SK-N-DZ (cell line): ENCODE data around the genes CAVIN1 and ATP6V0A1.

DNA sequence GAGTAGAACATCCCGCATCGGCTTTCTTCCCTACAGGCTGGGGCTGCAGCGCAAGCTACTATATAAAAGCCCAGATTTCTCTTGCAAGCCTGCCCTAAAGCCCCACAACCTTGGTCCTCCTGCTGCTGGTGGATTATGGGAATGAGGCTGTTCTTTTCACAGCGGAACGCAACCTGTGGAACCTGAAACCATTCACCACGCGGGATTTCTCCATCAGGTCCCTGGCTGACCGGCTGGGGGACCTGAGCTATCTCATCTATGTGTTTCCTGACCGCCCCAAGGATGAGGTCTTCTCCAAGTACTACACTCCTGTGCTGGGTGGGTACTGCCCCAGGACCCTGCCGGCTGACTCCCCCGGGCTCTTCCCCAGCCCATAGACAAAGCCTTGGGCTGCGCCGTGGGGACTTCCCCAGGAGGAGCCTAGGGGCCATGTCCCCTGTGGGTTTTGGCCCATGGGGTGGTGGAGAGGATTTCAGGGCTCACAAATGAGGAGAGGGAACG lies 19.8 kb downstream of the STAT5A start:
RAMPAGE:
- cytosol, long total RNA = no peak
- nucleus, long total RNA = no peak

GRCh38 chr17:42324881-42325572 lies 36.7 kb downstream of the STAT5A start:
RAMPAGE:
- cytosol, long total RNA = no peak
- nucleus, long total RNA = no peak

DNA sequence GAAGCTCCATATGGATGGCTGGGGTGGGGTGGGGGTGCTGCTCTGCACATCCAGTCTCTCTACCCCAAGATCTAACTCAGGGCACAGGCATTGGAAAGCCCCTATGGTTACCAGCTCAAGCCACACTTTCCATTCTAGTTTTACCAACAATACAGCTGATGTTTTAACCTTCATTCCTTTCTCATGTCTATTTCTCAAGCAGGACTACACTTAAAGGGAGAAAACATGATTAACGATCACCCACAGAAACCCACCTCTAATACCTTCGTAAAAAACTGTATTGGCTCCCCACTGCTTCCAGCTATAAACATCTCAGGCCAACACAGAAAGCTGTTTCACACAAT lies 47.3 kb downstream of the STAT3 start:
RAMPAGE:
- cytosol, long total RNA = no peak
- nucleus, long total RNA = no peak

DNA sequence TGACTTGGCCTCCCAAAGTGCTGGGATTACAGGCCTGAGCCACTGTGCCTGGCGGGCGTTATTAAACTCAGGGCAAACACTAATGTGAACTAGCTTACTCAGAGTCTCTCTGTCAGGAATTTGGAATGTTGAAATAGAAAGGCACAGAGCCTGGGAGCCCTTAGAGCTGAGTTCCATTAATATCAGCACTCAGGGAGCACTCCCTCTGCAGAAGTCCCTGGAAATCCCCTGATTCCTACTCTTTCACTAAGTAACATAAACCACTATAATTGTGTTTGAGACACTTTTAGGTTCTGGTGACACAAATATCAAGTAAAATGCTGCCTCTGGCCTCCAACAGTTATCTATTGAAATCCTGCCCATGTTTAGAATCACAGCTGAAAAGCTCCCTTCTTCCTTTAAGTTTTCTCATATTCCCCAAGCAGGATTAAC lies 10.2 kb upstream of the STAT3 start:
RAMPAGE:
- cytosol, long total RNA = no peak
- nucleus, long total RNA = no peak

DNA sequence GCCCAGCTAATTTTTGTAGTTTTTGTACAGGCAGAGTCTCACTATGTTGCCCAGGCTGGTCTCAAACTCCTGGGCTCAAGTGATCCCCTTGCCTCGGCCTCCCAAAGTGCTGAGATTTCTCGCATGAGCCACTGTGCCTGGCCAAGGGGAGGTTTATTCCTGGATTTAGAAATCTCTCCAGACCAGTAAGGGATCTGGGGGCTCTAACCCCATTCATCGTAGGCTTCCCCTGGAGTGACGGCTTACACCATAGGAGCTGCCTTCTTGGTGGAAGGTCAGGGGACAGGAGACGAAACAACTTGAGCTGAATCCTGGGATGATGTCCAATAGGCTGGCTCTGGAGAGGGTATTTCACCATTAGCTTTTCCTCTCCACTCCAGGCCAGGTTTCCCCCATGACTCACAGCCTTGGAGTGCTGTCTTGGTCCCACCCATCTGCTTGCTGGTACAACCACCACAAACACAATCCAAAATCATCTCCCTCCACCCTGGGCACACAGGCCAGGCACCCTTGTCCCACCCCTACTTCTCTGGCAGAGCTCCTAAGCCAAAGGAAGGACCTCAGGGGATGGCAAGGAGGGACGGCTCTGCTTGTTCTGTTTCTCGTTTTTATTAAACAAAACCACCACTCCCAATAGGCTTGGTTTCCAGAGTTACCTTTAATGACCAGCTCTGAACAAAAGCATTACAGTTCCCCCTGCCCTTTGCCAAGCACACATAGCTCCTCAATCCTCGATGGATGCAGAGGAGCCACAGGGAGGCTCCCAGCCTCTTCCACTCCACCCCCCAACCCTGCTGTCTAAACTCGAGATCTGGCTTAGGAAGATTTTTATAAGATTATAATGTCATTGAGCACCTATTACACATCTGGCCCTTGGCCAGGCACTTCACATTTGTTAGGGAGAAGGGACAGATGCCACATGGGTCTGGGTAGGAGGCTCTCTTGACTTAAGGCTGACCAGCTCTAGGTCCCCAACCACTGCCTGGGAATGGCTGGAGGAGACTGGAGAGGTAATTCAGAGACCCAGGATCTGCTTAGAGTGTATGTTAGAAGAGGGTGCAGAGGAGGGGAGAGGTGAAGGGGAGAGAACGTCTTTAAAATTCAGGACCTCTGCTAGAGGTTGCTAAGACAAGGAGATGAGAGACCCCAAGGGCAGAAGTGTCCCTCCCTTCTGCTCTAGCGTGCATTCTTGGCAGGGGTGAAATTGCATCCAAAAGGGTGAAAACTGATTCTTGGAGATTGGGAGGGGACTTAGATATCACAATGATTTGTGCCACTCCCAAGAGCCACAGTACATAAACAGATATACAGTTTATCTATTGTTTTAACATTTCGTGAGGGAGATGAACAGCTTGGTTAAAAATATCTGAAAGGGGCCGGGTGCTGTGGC lies 13.3 kb downstream of the CAVIN1 start:
RAMPAGE:
- cytosol, long total RNA = no peak
- nucleus, long total RNA = no peak

DNA sequence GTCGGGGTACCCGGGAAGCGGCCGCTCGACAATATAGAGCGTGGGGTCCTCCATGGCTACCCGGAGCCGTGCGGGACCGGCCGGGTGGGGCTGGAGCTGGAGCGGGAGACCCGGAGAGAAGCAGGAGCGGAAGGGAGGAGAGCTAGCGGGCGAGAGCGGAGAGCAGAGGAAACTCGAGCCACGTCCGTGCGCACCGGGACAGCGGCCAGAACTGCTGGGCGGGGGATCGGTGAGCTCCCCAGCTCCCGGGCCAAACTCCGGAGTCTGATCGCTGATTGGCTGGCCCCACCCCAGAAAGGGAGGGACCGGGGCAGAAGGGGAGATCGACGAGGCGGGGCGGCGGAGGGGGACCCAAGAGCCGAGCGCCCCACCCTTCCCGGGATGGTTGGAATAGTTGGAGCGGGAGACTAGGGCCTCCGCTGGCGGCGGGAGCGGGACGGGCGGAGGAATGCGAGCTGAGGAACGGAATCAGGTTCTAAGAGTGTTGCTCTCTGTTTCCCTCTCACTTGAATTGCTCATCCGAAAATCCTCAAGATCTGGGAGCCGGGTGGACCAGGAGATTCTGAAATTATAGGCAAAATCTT lies at the start of gene CAVIN1:
Gene CAVIN1 (minus strand): TSS at position 213 of the 584 bp plus-strand sequence.
RAMPAGE:
- cytosol, long total RNA = no peak
- nucleus, long total RNA = no peak

RAMPAGE:
- cytosol, long total RNA = start-site peak on the plus strand at chr17:42458868-42458941, 748 and 126 reads in 2 replicates
- nucleus, long total RNA = no peak
These were observed at the start of gene ATP6V0A1 for GRCh38 chr17:42458524-42459064. Gene ATP6V0A1 (plus strand): TSS chr17:42458878.

DNA sequence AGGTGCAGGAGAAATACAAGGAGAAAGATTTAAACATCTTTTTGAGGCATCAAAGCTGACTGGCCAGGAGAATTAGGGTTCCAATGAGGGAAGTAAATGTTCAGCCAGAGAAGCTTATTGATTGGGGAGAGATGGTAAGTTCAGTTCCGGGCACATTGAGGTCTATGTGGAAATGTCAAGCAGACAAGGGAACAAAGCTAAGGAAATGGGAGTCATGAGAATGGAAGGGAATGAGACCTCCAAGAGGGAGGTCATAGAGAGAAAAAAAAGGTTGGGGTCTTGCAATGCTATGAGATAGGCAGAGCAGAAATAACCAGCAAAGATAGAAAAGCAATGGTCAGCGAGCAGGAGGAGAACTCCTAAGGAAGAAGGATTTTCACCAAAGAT lies 30.9 kb downstream of the ATP6V0A1 start:
RAMPAGE:
- cytosol, long total RNA = no peak
- nucleus, long total RNA = no peak

DNA sequence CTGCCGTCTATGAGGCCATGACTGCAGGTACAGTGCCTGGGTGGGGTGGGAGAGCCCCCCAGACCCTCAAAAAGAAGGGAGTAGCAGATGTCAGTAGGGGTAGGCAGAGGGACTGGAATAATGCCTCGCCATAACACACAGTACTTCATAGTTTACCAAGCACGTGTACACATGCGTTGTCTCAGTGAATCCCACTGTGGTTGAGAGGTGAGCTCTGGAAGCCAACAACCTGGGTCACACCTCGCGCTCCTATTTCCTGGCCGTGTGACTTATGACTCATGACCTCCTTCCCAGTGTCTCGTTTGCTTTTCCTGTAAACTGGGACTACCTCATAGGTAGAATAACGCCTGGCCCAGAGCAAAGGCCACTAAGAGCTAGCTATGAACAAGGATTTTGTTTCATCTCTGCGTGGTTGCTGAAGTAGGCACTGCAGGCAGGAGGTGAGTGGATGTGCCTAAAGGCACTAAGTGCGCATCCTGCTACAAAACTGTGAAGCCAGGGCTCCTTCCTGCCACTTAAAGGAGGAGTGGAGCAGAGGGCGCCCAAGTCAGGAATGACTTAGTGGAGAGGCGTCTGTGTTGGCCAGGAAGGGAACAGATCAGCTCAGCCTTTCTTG lies 5.2 kb downstream of the NAGLU start:
RAMPAGE:
- cytosol, long total RNA = no peak
- nucleus, long total RNA = no peak

DNA sequence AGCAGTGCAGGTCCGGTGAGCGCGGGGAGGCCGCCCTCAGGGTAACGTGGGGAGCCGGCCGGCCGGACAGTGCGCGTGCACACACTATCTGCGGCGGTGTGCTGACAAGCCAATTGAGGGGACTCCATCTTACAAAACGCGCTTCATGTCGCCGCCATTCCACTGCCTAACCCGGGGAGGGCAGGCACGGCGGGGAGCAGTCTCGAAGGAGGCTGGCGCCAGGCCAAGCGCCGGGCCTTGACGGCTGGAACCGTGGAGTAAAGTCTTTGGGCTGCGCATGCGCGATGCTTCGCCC lies 235 bp upstream of the MLX start:
RAMPAGE:
- cytosol, long total RNA = no peak
- nucleus, long total RNA = no peak

RAMPAGE:
- cytosol, long total RNA = no peak
- nucleus, long total RNA = no peak
These were observed 2.4 kb downstream of the MLX start for GRCh38 chr17:42569307-42569773.

GRCh38 chr17:42653311-42654252 lies 5.5 kb upstream of the TUBG2 start:
RAMPAGE:
- cytosol, long total RNA = no peak
- nucleus, long total RNA = no peak

RAMPAGE:
- cytosol, long total RNA = no peak
- nucleus, long total RNA = no peak
These were observed 6.8 kb downstream of the PLEKHH3 start for GRCh38 chr17:42669798-42670534.

DNA sequence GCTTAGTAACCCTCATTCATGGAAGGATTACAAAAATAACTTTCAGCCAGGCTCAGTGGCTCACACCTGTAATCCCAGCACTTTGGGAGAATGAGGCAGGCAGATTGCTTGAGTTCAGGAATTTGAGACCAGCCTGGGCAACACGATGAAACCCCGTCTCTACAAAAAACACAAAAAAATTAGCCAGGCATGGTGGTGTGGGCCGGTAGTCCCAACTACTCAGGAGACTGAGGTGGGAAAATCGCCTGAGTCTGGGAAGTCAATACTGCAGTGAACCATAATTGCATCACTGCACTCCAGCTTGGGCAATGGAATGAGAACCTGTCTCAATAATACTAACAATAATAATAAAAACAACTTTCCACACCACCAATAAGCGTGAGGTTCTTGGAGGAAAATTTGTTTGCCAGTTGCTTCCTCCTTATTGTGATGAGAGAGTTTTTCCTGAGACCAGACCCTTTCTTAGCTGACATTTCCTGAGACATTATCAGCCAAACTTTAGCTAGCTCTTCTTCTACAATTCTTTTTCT lies 3.4 kb upstream of the EZH1 start:
RAMPAGE:
- cytosol, long total RNA = no peak
- nucleus, long total RNA = no peak

DNA sequence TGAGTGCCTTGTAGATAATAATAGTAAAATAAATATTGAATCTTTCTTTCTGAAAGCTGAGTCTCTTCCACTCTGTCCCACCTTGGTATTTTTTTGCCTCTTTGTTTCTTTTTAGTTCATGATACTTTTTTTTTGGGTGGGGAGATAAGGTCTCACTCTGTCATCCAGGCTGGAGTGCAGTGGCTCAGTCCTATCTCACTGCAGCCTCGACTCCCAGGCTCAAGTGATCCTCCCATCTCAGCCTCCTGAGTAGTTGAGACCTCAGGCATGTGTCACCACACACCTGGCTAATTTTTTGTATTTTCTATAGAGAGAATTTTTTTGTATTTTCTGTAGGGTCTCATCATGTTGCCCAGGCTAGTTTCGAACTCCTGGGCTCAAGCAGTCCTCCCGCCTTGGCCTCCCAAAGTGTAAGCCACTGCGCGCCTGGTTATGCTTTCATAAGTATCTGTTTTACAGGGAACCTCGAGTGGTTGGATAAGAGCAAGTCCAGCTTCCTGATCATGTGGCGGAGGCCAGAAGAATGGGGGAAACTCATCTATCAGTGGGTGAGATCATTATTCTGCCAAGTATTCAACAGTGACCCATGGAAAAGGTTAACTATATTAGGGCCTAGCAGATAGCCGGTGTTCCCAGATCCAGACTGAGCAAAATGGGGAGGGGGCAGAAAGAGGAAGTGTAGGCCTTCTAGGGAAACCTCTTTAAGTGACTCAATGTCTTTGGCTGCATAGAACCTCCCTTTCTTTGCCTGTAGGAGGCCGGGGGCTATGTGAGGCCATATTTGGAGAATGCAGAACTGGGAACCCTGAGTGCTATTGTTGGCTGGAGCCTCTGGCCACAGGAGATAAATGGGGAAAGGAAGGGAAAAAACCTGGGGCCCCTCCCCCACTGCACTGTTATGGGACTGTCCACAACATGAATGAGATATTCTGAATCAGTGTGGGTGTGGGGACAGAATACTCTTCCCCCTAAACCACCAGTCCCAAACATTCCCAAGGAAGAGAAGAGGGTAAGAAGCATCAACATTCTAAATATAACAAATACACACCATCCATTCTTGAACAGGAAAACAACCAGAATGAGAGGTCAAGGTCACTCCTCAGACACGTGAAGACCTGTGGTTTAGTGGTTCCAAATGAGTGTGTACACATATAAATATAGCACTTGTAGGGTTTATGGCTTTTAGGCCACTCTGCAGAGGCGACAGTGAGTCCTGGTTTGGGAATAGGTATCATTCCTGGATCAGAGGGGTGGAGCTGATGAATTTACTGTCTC lies 2.1 kb downstream of the VPS25 start:
RAMPAGE:
- cytosol, long total RNA = no peak
- nucleus, long total RNA = no peak

DNA sequence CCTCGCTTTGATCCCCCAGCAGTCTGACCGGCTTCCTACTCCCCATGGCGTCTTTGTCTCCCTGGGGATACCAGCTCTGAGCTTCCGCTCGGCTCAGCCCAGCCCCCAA lies 359 bp downstream of the PSME3 start:
RAMPAGE:
- cytosol, long total RNA = no peak
- nucleus, long total RNA = no peak

GRCh38 chr17:42846026-42847226 lies 2.0 kb downstream of the AOC2 start:
RAMPAGE:
- cytosol, long total RNA = no peak
- nucleus, long total RNA = no peak

DNA sequence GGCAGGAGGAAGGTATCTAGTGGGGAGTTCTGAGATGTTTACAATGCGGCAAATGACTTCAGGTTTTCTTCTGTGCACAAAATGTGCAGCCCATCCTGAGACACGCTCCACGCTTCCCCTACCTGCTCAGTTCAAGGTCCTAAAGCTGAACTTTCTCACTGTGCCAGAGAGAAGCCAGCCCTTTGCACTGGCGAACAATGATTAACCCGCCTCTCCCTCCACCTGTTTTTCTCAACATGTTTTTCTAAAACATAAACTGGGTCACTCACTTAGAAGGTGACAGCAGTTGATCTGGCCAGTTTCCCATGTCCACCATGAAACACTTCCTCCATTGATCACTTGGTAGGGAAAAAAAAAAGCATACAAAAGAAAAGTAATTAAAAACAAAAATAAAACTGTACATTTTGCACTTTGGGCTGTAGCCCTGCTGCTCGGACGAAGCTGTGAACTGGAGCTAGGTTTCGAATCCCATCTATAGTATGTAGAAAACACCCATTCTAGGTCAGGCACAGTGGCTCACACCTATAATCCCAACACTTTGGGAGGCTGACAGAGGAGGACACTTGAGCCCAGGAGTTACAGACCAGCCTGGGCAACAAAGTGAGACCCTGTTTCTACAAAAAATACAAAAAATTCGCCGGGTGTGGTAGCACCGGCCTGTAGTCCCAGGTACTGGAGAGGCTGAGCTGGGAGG lies 6.2 kb upstream of the G6PC1 start:
RAMPAGE:
- cytosol, long total RNA = no peak
- nucleus, long total RNA = no peak

GRCh38 chr17:42920788-42921540 lies 20.4 kb downstream of the G6PC1 start:
RAMPAGE:
- cytosol, long total RNA = no peak
- nucleus, long total RNA = no peak

RAMPAGE:
- cytosol, long total RNA = no peak
- nucleus, long total RNA = no peak
These were observed 711 bp downstream of the BRCA1 start for GRCh38 chr17:43124486-43124819.